SJCRH30 (cell line): ENCODE measurements around a stretch of chr7.

DNA sequence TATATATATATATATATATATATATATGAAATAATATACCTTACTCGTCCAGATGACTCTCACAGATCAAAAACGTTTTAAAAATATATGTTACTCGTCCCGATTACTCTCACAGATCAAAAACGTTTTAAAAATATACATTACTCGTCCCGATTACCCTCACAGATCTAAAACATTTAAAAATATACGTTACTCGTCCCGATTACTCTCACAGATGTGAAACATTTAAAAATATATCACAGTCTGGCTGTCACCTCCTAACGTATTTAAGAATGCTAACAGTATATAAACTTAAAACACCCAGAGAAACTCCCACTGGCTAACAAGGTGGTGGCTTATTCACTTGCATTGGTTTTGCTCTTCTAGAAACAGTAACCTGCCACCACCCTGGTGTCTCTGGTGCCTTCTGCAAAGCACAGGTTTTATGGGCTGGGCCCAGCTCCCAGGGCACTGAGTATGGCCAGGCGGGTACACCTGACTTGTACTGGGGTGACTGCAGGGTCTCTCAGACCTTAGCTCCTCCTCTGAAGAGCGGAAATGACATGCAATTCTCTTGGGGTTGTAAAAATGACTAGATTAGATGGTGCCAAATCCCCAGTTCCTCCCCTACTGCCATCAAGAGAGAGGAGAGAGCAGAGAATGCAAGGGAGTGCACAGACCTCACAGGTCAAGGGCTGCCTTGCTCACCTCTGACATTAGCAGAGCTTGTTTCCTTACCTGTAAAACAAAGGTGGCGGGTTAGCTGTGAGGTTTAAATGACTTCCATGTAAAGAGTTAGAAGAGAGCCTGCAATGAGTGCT is 14.8 kb downstream of the ESYT2 start:
- RAMPAGE, long total RNA: no peak

GRCh38 chr7:158815120-158816051 is 13.9 kb downstream of the ESYT2 start:
- RAMPAGE, long total RNA: no peak

DNA sequence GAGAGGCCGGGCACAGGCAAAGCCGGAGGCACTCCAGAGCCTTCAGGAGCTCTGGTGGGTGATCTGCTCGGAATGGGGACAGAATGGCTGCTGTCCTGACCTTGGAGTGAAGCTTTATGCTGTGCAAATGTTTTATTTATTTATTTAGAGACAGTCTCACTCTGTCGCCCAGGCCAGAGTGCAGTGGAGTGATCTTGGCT is 55.4 kb downstream of the DYNC2I1 start:
- RAMPAGE, long total RNA: no peak

DNA sequence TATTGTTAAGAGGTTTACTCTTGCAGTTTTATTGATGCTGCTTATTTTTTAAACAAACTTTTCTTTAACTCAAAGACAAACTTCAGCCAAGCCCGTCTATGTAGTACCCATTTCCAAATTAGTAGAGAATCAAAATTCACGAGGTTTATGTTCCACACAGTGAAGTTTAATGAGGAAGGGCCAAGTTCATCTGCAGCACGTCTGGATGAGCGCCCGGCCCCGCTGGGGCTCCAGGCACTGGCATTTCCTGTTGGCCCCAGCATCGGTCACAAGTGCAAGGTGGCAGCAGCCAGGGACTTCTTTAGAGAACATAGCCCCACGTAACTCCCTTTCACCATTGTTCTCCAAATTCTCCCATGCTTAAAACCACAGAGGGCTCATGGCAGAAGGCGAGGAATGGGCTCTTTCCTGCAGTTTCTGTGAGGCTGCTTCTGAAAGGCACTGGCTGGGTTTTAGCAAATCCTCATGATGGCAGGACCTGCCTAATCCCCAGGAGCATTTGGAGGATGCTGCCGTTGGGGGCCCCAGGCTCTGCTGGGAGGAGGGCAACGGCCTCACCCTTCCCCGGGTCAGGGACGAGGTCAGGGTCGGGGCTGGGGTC is 131.9 kb downstream of the VIPR2 start:
- RAMPAGE, long total RNA: no peak

GRCh38 chr7:159096804-159097648 is 47.6 kb downstream of the VIPR2 start:
- RAMPAGE, long total RNA: no peak

GRCh38 chr7:159141513-159142145 is 3.0 kb downstream of the VIPR2 start:
- RAMPAGE, long total RNA: no peak

DNA sequence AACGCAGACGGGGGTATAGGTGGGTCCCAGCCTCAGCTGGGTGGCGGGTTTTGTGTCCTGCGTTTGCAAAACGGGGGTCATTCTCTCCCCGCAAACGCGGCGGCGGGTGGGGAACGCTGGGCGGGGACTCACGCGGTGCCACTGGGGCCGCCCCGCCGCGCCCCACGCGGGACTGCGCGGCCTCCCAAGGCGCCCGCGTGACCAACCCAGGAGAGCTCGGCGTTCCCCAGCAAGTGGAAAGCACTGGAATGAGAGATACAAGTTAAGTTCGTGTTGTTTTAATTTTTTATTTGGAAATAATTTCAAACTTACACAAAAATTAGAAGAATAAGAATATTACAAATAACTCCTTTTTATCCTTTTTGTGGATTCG is 898 bp upstream of the VIPR2 start:
- RAMPAGE, long total RNA: no peak